ENCODE data around the genes GPR37L1 and SYT2.

GRCh38 chr1:201541249-201541524, 2.3 kb downstream of the NAV1 start:
- PRO-cap, 4 experiments = no peak in any of the 4 experiments
- RAMPAGE, long total RNA, 2 experiments = no peak in any of the 2 experiments
- RRBS = no CpG with 5 or more reads among the region's 1 CpG

DNA sequence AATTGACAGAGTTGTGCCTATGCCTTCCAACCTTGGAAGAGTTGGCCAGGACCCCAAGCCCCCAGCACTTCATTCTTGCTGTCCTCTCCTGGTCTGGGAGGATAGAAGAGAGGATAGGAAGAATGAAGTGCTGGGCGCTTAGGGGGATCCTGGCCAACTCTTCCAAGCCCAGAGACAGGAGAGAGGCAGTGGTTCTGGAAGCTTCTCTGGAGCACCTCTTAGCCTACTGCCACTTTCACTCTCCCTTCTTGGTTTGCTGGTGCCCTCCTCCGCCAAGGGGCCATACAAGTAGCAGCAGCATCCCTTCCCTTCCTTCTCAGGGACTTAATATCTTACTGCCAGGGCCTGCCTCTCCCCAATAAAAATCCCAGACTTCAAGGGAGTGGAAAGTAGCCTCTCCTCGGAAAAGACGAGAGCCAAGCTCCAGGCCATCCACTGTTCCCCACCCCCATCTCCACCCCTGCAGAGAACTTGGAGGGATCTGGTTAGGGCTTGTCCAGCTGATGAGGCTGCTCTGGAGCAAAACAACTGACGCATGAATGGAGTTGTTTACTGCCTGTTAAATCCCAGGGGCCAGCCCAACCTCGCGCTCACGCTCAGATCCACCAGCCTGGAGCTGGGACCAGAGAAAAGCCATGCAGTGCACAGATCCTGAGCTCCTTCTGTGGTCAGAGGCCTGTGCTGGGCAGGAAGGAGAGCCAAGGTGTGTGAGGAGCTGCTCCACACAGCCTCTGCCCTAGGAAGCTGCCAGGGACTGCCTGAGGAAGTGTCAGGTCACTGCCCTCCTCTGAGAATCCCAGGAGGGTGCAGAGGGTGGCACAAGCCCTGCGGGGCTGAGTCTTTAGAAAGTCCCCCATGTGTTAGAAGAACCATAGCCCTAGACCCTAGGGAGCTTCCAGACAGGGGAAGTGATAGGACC, 109.2 kb upstream of the IPO9 start:
- PRO-cap, 4 experiments = peak in 4 of 4 experiments; most common plus-strand start position 606 of the sequence (in 3); most common minus-strand start position 444 of the sequence (in 3)
- RAMPAGE, long total RNA, 2 experiments = no peak in any of the 2 experiments
- RRBS = no CpG with 5 or more reads among the region's 9 CpGs

DNA sequence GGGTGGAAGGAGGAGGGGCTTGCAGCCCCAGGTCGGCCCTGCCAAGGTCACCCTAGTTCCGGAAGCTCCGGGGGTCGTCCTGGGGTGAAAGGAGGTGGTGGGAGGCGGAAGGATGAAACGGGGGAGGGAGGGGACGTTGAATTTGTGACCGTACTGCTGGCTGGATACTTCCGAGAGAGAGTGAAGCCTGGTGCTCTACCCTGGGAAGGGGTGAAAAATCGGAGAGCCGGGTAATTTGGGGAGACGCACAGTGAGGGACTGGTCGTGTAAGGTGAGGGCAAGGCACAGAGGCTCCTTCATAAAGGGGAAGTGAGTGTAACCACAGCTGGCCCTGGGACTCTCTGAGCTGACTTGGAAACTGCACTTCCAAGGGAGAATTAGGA, 88.5 kb upstream of the IPO9 start:
- PRO-cap, 4 experiments = peak in 3 of 4 experiments; most common minus-strand start position 343 of the sequence (in 3)
- RAMPAGE, long total RNA, 2 experiments = no peak in any of the 2 experiments
- RRBS = 7% methylated on average over 2 of the region's 13 CpGs

GRCh38 chr1:201788187-201788860, 40.6 kb upstream of the IPO9 start:
- PRO-cap, 4 experiments = no peak in any of the 4 experiments
- RAMPAGE, long total RNA, 2 experiments = start-site peak on the plus strand in 1 of 2 experiments, at chr1:201788405-201788562 at its widest, 13 reads per replicate
- RRBS = no CpG with 5 or more reads among the region's 19 CpGs

GRCh38 chr1:201849662-201850613, 21.0 kb downstream of the IPO9 start:
- PRO-cap, 4 experiments = no peak in any of the 4 experiments
- RAMPAGE, long total RNA, 2 experiments = no peak in any of the 2 experiments
- RRBS = no CpG with 5 or more reads among the region's 4 CpGs

GRCh38 chr1:201876872-201877312, 11.8 kb upstream of the SHISA4 start:
- PRO-cap, 4 experiments = no peak in any of the 4 experiments
- RAMPAGE, long total RNA, 2 experiments = no peak in any of the 2 experiments
- RRBS = no CpG with 5 or more reads among the region's 4 CpGs

DNA sequence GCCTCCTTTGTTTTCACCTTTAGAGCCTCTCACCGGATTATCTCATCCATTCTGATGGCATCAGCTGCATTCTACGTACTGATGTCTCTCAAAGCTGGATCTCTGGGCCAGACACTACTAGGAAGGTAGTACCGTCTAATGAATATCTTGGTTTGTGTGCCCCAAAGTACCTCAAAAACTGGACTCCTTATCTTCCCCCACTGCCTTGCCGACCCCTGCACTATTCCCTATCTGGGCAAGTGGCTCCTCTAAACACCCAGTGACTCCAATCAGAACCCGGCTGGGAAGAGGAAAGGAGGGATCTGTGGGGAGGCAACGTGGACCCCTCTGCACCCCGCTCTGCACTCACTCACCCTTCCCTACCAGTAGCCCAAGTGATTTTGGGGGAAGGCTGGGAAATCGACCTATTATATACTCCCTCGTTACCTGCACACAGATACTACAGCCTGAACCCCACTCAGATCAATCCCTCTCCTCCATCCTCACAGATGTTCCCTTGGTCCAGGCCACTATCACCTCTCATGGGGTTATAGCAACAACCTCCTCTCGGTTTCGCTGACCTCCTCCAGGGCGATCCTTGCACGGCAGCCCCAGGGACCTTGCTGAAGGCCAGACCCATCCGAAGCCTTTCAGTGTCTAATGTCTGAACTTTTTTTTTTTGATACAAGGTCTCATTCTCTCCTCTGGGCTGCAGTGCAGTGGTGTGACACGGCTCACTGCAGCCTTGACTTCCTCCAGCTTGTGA, 26.8 kb downstream of the SHISA4 start:
- PRO-cap, 4 experiments = no peak in any of the 4 experiments
- RAMPAGE, long total RNA, 2 experiments = start-site peak on the minus strand in 1 of 2 experiments, centred at position 555 of the sequence, 7 reads per replicate
- RRBS = no CpG with 5 or more reads among the region's 15 CpGs

DNA sequence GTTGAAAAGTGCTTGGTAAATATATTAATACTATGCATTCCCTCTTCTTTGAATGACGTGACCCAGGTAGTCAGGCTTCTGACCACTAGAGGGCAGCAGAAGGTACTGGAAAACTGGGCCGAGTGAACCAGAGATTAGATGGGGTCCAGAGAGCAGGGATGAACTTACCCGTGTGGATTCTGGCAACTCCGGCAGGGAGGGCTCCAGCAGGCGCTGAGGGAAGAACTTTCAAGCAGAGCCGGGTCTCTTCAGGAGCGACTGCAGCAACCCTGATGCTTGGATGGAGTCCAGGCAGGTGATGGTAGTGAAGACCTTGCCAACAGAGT, 792 bp upstream of the ELF3 start:
- PRO-cap, 4 experiments = peak in 2 of 4 experiments; most common plus-strand start position 137 of the sequence (in 2)
- RAMPAGE, long total RNA, 2 experiments = no peak in any of the 2 experiments
- RRBS = 15% methylated on average over 3 of the region's 7 CpGs

- PRO-cap, 4 experiments = no peak in any of the 4 experiments
- RAMPAGE, long total RNA, 2 experiments = no peak in any of the 2 experiments
- RRBS = no CpG with 5 or more reads among the region's 20 CpGs
Observed at GRCh38 chr1:202016507-202017655, 6.5 kb downstream of the ELF3 start.

DNA sequence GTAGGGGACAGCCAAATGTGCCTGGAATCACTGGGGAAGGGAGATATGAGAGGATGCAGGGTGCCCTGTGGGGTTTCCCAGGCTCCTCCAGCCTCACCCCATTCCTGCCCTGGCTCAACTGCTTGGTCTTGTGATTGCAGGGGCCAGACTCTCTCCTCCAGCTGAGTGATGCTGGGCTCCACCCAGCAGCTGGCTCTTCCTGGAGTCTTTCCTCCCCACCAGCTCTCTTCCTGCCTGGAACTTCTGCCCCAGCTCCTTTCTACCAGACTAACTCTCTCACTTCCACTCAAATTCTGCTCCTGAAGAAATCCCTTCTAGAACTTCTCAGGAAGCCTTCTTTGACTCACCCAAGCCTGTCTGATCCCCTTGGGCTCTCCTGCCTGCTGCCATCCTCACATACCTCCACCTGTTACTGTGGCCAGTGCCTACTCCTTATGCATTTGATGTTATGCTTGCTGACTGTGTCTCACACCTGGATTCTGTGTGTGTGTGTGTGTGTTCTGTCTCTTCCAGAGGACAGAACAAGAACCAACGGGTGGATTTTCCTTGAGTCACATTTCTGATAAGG, 9.2 kb upstream of the GPR37L1 start:
- PRO-cap, 4 experiments = peak in 2 of 4 experiments; most common minus-strand start position 120 of the sequence (in 2)
- RAMPAGE, long total RNA, 2 experiments = no peak in any of the 2 experiments
- RRBS = no CpG with 5 or more reads among the region's 1 CpG

- PRO-cap, 4 experiments = no peak in any of the 4 experiments
- RAMPAGE, long total RNA, 2 experiments = no peak in any of the 2 experiments
- RRBS = 7% methylated on average over 5 of the region's 13 CpGs
Observed at GRCh38 chr1:202122497-202123088, at the start of gene GPR37L1. Gene GPR37L1 (plus strand): TSS chr1:202122917.

DNA sequence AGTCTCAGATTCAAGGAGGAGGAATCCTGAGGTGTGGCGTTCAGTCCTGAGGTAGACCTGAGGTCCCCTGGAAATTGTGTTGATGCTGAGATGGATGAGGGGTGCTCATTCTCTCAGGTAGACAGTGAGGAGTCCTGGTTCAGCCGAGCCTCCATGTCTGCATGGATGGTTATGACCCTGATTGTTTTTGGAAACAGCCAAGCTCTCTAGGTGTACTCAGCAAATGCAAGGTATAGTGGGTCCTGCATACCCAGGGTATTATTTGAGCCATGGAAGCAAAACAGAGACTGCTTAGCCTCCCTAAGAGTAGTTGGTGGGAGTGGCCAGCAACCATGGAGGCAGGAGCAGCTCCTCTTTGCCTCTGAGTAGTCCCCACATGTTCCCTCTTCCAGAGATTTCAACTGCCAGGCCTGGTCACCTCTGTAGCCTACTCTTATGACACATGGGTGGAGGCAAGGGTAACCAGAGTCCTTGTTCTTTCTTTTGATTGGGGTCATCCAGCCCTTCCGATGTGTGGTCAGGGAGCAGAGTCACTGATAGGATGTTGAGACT, 3.0 kb upstream of the ARL8A start:
- PRO-cap, 4 experiments = no peak in any of the 4 experiments
- RAMPAGE, long total RNA, 2 experiments = no peak in any of the 2 experiments
- RRBS = no CpG with 5 or more reads among the region's 3 CpGs

- PRO-cap, 4 experiments = no peak in any of the 4 experiments
- RAMPAGE, long total RNA, 2 experiments = no peak in any of the 2 experiments
- RRBS = no CpG with 5 or more reads among the region's 10 CpGs
Observed at GRCh38 chr1:202153407-202154296, 6.8 kb downstream of the PTPN7 start.

DNA sequence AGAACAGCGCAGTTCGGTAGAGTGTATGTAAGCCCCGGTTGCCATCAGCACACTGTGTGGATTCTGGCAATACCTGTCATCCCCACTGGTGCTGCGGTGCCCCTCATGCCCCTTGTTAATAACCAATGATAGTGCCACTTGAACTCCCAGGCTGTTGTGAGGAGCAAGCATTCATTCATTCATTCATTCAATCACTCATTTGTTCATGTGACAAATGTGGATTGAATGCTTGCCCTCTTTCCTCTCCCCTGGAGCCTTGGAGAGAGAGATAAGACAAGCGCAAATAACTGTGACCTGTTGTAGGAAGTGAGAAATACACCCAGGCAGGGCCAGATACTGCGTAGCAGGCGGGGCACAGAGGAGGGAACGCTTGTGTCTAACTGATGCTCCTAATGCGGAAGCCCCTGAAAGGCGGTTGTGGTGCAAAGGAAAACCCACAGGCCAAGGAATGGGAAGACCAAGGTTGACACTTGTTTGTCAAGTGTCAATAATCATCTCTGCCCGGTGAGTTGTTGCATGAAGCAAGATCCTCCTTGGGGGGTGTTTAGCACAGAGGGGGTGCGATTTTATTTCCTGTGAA, 9.9 kb downstream of the LGR6 start:
- PRO-cap, 4 experiments = no peak in any of the 4 experiments
- RAMPAGE, long total RNA, 2 experiments = no peak in any of the 2 experiments
- RRBS = no CpG with 5 or more reads among the region's 12 CpGs

GRCh38 chr1:202565997-202566806, 144.1 kb downstream of the SYT2 start:
- PRO-cap, 4 experiments = peak in 1 of 4 experiments; most common plus-strand start chr1:202566393 (in 1); most common minus-strand start chr1:202566246 (in 1)
- RAMPAGE, long total RNA, 2 experiments = no peak in any of the 2 experiments
- RRBS = no CpG with 5 or more reads among the region's 3 CpGs

- PRO-cap, 4 experiments = no peak in any of the 4 experiments
- RAMPAGE, long total RNA, 2 experiments = no peak in any of the 2 experiments
- RRBS = no CpG with 5 or more reads among the region's 5 CpGs
Observed at GRCh38 chr1:202581072-202581960, 128.9 kb downstream of the SYT2 start.

GRCh38 chr1:202709994-202710761, at the start of gene SYT2:
Gene SYT2 (minus strand): TSS chr1:202710454.
- PRO-cap, 4 experiments = peak in 1 of 4 experiments; most common minus-strand start chr1:202710417 (in 1)
- RAMPAGE, long total RNA, 2 experiments = no peak in any of the 2 experiments
- RRBS = 3% methylated on average over 17 of the region's 64 CpGs

DNA sequence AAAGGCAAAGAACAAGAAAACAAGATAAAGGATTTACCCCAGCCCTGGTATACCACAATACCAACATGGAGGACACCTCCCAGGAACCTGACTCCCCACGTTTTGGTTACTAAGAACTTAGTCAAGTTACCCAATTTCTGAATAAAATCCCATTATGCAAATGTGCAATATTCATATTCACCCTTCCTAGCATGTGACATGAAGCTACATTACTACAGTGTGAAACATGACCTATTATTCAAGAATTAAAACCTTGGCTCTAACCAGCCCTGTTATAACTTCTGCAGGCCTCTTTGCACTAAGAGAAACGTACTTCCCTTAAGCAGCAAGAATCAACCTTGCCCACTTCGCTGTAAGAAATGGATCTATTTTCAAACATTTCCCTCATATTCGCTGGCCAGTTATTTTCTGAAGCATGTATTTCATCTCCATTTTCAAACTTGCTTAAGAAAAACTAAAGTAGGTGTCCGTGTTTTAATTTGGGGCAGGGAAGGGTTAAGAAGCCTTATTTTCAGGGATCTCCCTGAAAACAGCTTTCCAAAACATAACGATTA, 2.0 kb downstream of the KDM5B start:
- PRO-cap, 4 experiments = peak in 1 of 4 experiments; most common plus-strand start position 275 of the sequence (in 1)
- RAMPAGE, long total RNA, 2 experiments = no peak in any of the 2 experiments
- RRBS = no CpG with 5 or more reads among the region's 6 CpGs

DNA sequence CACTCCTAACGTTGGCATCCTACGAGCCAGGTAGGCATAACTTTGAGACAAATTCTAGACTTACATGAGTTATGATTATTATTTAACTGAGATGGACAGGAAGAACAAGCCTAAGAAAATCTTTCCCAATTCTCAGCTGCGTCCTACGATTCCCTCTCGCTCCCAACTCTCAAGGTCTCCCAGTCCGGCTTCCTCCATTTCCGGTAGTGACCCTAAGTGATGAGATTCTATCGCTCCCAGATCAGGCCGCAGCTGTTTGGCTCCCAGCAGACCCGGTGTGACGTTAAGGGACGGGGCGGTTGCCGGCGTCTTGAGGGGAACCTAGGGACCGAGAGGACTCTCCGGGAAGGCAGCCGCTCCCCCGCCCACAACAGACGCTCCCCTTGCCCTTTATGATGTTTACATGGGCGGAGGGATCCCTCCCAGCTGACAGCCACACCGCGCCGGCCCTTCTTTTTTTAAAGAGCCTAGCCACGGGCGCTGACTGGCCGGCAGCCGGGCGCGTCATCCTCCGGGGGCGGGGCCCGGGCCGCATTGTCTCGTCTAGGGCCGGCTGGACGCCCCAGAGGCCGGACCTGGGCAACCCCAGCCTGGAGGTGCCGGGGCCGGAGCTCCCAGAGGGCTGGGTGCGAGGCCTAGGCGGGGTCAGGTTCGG, 2.3 kb upstream of the KDM5B start:
- PRO-cap, 4 experiments = peak in 4 of 4 experiments; most common plus-strand start position 565 of the sequence (in 4); most common minus-strand start position 394 of the sequence (in 3)
- RAMPAGE, long total RNA, 2 experiments = no peak in any of the 2 experiments
- RRBS = 3% methylated on average over 18 of the region's 43 CpGs

- PRO-cap, 4 experiments = no peak in any of the 4 experiments
- RAMPAGE, long total RNA, 2 experiments = no peak in any of the 2 experiments
- RRBS = no CpG with 5 or more reads among the region's 5 CpGs
Observed at GRCh38 chr1:202955061-202955642, 3.0 kb downstream of the ADIPOR1 start.

Measured in uterus (tissue), 7 donors.